Rectum (tissue), 1 donor: Measurements from ENCODE around the genes RAMAC, SH3GL3 and ADAMTSL3.

DNA sequence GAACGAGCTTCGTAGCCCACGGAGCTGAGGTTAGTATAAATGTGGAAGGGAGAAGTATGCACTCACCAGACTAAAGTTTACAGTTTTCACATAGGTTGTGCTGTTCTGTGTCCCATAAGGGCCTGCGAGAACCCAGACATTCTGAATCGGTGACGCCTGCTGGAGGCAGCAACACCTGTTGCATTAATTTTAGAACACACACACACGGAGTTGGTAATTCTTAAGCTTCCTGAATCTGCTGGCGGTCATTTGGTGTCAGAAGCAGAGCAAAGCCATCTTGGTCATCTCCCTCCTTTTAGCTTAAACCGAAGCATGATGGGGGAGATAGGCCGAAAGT lies 41.1 kb upstream of the AP3B2 start:
- PRO-cap: no peak

- PRO-cap: no peak
These were observed 715 bp upstream of the WHAMM start for GRCh38 chr15:82808683-82809143.

GRCh38 chr15:82856317-82856908 lies 47.0 kb downstream of the WHAMM start:
- PRO-cap: no peak

GRCh38 chr15:82935715-82936699 lies 16.5 kb downstream of the HOMER2 start:
- PRO-cap: no peak

DNA sequence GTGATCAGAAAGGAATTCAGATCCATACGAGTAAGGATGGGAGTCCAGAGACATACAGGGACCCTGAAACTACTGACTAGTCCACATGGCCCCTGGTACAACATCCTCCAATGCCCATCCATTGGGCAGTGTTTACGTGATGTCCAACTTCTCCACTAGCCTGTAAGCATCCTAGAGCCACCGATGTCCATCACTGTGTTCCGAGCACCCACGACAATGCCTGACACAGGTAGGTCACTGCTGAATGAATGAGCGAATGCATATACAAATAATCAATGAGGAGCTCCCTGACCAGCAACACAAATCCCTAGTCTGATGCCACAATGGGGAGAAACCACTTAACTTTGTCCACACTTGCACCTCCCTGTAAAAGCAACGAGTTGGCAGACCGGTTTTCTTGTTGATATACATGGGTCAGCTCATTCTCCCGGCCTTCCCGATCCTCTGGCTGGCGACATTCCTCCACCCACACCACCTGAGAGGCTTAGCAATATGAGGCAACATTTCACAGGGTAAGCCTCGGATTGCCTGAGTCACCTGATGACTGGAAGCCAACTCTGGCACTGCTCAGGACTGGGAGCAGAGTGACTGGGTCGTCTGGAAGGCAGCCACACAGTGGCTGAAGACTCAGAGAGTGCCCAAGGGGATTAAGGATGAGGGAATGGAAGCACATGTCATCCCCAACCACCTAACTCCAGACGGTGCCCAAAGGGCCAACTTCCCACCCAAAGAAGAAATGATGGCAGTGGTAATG lies 10.0 kb downstream of the HOMER2 start:
- PRO-cap: no peak

GRCh38 chr15:82985793-82986818 lies at the start of gene RAMAC:
Gene RAMAC, plus strand, starts transcription at chr15:82986210.
- PRO-cap: bidirectional peak, plus-strand start at chr15:82986214, minus-strand start at chr15:82986153

DNA sequence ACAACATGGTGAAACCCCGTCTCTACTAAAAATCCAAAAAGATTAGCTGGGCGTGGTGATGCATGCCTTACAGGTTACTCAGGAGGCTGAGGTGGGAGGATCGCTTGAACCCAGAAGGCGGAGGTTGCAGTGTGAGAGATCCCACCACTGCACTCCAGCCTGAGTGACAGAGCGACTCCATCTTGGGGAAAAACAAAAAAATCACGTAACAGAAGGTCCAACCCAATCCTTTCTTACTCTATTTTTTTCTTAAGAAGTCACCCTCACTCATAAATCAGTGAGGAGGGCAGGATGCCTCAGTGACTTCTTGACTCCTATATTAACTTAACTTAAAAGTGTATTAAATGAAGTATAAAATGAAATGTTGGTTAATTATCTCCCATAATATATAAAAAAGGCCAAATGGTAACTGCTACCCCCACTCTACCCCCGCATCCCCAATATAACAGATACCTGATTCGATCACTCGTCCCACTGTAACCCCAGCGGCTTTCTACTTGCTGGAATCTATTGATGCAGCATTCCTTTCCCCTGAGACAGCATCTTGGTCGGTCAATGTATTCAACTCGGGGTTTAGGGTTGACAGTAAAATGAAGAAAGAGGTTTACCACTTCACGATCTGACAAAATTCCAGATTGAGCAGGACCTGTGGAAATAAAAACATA lies 18.4 kb upstream of the C15orf40 start:
- PRO-cap: no peak

DNA sequence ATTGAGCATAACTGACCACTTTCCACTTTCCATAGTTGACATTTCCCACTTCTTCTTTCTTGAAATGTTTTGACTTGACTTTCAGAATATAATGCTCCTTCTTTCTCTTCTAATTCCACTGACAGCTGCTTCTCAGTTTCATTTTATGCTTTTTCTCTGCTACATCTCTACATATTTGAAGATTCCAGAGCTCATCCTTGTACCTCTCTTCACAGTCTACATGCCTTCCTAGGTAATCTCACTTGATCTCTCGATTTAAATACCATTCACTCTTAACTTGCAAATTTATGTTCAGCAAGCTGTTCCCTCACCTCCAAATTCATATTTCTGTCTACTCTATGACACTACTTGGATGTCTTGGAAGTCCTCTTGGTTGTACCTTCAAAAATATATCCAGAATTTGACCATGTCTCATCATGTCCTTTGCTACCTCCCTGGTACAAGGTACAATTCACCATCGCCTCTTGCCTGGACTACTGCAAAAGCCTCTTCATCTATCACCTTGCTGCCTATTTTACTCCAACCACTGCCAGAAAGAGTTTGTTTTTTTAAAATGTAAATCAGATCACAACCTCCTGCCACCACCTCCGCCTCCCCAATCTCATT lies 3.9 kb downstream of the BTBD1 start:
- PRO-cap: no peak

GRCh38 chr15:83446587-83447676 lies at the start of gene SH3GL3:
Gene SH3GL3, plus strand, starts transcription at chr15:83447341.
- PRO-cap: no peak

GRCh38 chr15:83653259-83654362 lies at the start of gene ADAMTSL3:
Gene ADAMTSL3, plus strand, starts transcription at chr15:83654123.
- PRO-cap: unidirectional peak, plus-strand start at chr15:83653580; bidirectional peak, plus-strand start at chr15:83653713, minus-strand start at chr15:83653717; bidirectional peak, plus-strand start at chr15:83654128, minus-strand start at chr15:83653918

GRCh38 chr15:84566038-84566589 lies 34.7 kb upstream of the ZSCAN2 start:
- PRO-cap: no peak

DNA sequence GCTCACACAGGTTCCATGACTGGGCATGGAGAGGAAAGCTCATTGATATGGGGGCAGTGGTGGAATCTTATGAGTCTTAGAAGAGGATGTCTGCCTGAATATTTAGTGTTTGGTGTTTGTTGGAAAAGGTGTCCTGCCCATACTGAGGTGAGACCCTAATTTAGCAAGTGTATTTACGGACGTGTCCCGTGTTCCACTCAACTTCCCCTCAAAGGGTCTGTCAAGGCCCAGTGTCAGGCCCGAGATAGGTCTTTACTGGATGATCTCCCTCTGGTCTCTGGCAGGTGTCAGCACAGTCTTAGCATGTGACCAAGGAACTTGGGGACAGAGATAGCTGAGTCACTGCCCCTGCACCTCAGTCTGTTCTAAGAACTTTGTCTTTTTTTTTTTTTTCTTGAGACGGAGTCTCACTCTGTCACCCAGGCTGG lies 32.2 kb upstream of the ALPK3 start:
- PRO-cap: no peak

GRCh38 chr15:84810041-84810855 lies 6.9 kb upstream of the ALPK3 start:
- PRO-cap: no peak

DNA sequence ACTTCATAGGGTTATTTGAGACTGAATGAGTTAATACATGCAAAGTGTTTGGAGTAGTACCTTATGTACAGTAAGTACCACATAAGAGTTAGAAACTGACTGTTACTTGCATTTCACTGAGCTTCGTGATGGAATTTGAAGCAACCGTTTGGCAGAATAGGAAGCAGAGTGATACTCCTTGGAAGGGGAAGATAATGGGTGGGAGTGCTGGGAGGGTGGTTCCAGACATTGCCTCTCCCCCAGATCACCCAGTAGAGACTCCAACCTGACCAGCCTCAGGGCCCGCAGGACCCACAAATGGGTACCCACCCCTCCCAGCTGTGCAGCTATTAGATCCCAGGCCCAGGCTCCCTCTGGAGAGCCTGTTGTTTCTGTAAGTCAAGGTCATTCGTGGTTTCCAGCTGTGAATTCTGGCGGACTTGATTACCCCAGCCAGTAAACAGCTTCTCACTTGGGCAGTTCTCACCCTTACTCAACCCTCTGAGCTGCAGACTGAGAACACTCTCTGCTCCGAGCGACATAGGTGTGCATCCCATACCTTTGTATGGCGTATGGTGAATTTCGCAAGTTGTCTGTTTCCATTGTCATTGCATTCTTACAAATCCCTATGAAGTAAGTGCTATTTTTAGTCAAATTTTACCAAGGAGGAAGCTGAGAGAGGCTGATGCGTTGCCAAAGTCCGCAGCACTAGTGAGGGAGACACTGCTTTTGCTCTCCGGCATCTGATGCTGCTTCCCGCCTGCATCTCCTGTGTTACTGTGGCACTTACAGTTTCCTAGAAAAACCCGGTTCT lies 11.2 kb downstream of the ALPK3 start:
- PRO-cap: no peak

DNA sequence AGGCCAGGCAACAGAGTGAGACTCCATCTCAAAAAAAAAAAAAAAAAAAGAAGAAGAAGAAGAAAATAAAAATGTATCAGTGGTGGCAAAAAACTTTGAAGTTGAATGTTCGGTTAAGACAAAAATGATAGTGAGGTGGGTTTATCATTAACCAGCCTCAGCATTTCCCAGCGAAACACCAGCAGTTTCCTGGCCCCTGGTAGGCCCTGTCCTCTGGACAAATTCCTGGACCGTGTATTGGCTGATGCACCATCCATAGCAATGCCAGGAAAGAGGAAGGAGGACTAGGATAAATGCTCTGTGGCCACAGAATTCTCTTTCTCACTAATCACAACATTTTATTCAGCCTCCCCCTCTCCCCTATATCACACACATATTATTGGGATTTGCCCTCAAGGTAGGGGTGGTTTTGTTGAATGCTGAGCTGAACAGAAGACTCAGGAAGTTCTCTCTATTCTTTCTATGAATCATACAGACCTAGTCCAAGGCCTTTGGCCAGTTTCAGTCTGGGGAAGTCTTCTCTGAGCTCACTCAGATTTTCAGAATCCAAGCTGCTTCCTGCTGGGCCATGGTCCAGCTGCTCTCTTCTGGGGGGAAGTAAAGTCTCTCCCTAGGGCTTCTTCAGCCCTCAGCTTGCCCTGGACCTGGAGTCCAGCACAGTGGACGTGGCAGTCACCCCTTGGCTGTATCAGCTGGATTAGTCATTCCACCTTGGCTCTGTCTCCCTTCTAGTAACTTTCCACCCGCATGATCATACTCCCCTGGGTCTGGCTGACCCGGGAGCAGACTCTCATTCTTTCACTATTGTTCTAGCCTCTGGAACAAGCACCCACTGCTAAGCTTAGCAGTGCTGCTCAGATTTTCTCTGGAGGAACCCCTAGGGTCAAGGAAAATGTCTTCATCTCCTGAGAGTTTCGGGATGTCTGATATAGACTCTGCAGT lies 27.6 kb downstream of the SLC28A1 start:
- PRO-cap: no peak

DNA sequence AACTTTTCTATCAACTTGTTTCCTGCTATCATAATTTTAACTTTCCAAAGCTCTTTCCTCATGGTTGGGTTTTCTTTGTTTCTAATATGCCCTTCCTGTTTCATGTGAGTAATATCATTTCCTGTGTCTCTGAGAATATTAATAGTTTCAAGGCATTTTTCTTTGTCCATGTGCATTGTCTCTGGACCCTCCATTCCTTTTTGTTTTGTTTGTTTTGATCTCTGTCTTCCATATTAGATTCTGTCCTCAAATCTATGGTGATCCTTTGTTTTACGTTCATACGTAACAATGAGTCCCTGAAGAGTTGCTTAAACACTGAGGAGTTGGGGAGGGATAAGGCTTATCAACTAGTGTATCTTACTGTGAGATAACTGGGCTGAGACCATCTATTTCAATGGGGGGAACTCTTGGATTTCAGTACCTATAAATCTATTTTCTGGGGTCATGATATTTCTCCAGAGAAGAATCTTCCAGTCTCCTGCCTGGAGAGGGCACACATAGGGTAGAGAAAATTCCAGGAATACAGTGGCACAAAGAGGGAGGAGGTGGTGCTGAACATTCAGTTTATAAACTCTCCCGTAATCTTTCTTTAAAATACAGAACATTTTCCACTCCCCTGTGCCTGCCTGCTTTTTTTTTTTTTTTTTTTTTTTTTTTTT lies 21.9 kb upstream of the PDE8A start:
- PRO-cap: no peak

DNA sequence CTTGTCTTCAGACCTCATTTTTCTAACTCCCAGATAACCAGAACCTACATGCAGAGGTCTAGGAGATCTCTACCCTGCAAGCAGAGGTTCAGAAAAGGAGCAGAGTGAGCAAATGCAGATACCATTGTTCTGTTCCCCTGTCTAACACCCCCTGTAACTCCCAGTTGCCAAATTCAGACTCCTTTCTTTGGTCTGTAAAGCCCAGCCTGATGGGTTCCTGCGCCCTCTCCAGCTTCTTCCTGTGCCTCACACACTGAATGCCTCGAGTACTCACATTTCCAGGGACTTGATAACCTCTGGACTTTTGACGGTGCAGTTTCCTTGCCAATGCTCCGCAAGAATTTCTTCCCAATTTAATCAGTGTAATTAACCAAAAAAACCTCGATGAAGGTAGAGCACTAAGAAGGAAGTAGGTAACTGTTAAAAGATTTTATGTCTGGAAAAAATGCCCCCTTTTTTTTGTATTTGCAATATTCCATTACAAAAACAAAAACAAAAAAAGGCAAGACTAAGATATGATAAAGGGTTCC lies 19.3 kb downstream of the PDE8A start:
- PRO-cap: unidirectional peak, minus-strand start at position 241 of the sequence

- PRO-cap: no peak
These were observed 55.1 kb downstream of the PDE8A start for GRCh38 chr15:85036607-85037287.

- PRO-cap: no peak
These were observed 95.3 kb downstream of the AKAP13 start for GRCh38 chr15:85475665-85476166.

GRCh38 chr15:85498586-85500052 lies 118.7 kb downstream of the AKAP13 start:
- PRO-cap: no peak